Karpas-422 (cell line): ENCODE results near the gene SLC16A10.

GRCh38 chr6:109059532-109060350 lies 34.9 kb downstream of the SESN1 start:
- PRO-cap: no peak
- RAMPAGE, long total RNA: no peak

GRCh38 chr6:109093719-109094157 lies 908 bp downstream of the SESN1 start:
- PRO-cap: no peak
- RAMPAGE, long total RNA: no peak

GRCh38 chr6:109343704-109343978 lies 38.6 kb downstream of the CD164 start:
- PRO-cap: no peak
- RAMPAGE, long total RNA: no peak

GRCh38 chr6:109372911-109373934 lies 9.0 kb downstream of the CD164 start:
- PRO-cap: no peak
- RAMPAGE, long total RNA: no peak

DNA sequence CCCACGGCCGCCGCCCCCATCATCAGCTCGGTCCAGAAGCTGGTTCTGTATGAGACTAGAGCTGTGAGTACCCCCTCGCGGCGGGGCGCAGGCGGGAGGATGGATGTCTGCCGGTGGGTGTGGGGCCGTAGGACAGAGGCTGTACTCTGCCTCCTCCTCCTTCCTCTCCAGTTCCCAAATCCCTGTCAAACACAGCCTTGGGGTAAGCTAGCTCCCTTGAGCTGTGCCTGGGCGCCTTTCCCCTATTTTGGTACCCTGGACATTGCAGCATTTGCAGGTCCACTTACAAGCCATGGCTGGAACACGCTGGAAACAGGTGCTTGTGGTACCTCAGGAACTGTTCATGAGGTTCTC lies 320 bp downstream of the FIG4 start:
- PRO-cap: no peak
- RAMPAGE, long total RNA: no peak

- PRO-cap: no peak
- RAMPAGE, long total RNA: no peak
Measured at GRCh38 chr6:109867154-109867787, 110.8 kb upstream of the GPR6 start.

- PRO-cap: no peak
- RAMPAGE, long total RNA: no peak
Measured at GRCh38 chr6:110566424-110567271, 90.2 kb upstream of the SLC22A16 start.

- PRO-cap: no peak
- RAMPAGE, long total RNA: no peak
Measured at GRCh38 chr6:110762282-110762962, 52.8 kb downstream of the CDK19 start.

- PRO-cap: no peak
- RAMPAGE, long total RNA: no peak
Measured at GRCh38 chr6:110771767-110772308, 43.4 kb downstream of the CDK19 start.

- PRO-cap: no peak
- RAMPAGE, long total RNA: no peak
Measured at GRCh38 chr6:110971367-110971857, 10.4 kb upstream of the RPF2 start.

DNA sequence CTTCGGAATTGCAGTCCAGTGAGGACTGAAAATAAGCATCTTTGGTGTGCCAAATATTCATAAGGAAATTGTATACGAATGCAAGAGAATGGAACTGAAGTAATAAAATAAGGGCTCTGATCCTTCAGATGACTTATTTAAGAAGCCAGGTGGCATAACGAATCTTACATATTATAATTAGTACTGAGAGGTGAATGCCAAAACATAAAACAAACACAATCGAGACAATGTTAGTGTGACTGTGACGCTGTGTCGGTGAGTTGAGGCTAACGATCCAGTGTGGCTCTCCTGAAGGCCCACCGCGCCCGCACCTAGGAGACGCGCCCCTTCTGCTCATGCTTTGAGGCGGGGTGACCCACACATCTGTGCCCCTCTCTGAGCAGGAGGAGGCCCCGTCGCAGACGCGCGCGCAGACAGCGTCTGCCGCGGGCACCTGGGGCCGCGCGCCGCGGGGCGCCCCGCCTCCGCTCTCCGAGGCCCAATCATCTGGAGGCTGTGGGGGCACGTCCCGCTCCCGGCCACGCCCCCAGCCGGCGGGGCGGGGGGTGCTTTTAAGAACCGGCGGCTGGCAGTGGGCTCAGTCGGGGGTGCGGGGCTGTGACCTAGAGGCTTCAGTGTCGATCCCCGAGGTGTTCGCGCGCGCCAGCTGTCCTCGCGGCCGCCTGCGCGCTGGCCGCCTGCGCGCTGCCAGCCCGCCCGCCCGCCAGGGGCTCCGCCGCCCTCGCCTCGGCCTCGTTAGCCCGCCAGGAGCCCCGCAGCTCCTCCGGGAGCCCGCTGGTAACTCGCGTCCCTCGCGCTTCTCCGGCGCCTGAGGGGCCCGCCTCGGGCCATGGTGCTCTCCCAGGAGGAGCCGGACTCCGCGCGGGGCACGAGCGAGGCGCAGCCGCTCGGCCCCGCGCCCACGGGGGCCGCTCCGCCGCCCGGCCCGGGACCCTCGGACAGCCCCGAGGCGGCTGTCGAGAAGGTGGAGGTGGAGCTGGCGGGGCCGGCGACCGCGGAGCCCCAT lies at the start of gene SLC16A10:
SLC16A10 (plus strand) TSS at position 580 of the 1,006 bp plus-strand sequence.
- PRO-cap: unidirectional peak, plus-strand start at position 580 of the sequence
- RAMPAGE, long total RNA: no peak

DNA sequence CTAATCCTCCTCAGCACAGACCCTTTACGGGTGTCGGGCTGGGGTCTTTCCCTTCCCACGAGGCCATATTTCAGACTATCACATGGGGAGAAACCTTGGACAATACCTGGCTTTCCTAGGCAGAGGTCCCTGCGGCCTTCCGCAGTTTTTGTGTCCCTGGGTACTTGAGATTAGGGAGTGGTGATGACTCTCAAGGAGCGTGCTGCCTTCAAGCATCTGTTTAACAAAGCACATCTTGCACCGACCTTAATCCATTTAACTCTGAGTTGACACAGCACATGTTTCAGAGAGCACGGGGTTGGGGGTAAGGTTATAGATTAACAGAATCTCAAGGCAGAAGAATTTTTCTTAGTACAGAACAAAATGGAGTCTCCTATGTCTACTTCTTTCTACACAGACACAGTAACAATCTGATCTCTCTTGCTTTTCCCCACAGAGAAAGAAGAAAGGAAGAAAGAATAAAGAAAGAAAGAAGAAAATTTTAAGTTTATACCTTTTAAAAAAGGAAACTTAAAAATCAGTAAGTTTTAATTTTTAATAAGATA lies 3.4 kb upstream of the MFSD4B start:
- PRO-cap: no peak
- RAMPAGE, long total RNA: no peak

- PRO-cap: no peak
- RAMPAGE, long total RNA: no peak
Measured at GRCh38 chr6:111478072-111478537, 4.9 kb downstream of the REV3L start.

DNA sequence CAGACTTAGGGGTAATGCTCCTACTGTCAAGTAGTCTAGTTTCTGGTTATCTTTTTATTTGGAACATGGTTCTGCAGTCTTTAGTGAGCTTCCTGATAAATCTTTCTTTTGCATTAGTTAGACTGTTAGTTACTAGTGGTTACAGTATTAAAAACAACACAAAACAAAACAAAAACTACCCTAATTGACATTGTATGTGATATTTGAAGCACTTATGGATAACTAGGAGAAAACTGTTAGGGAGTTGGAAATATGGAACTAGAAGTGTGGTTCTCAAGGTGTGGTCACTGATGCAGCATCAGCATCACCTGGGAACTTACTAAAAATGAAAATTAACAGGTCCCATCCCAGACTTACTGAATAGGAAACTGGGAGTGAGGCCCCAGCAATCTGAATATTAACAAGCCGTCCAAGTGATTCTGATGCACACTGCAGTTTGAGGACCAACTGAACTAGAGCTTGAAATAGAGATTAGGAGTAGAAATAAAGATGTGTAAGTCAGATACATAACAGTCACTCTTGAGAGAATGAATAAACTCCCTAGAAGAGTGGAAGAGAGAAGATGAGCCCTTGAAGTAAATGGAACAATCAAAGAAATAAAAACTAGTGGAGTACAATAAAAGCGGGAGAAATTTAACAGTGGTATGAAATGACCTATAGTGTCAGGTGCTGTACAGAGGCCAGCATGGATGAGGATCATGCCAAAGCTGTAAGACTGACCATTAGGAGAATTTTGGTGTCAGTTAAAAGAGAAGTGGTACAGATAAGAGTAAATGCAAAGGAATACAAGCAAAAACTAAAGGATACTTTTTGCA lies 17.0 kb upstream of the REV3L start:
- PRO-cap: no peak
- RAMPAGE, long total RNA: no peak

DNA sequence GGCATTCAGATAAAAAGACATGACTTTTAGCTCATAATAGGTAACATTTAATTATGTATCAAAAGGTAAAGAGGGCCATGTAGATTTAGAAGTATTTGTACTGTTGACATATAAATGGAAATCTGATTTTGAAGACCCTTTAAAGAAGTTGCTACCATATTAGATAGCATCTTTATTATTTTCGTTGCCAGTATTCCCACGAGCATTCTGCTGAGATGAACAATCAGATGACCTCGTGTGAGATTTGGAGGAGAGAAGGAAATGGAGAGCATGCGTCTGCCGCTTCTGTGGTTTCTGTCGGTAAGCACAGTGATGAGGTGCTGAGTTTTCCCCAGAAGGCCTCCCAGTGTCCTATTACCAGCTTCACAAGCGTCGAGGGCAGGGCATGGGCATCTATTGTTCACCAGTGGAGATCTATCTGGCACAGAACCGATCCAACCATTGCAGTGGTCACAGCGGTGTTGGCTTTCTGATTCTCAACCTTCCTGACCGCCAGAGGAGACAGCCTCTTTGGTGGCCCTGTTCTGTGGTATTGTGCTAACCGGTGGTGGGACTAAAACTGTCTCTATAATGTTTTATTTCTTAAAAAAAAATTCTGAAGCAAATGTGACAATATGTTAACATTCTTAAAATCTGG lies 29.4 kb downstream of the TRAF3IP2 start:
- PRO-cap: no peak
- RAMPAGE, long total RNA: no peak

- PRO-cap: no peak
- RAMPAGE, long total RNA: no peak
Measured at GRCh38 chr6:111676313-111676759, 70.7 kb upstream of the TRAF3IP2 start.

- PRO-cap: no peak
- RAMPAGE, long total RNA: no peak
Measured at GRCh38 chr6:111678838-111679504, 73.3 kb upstream of the TRAF3IP2 start.

- PRO-cap: no peak
- RAMPAGE, long total RNA: no peak
Measured at GRCh38 chr6:111686497-111687118, 80.9 kb upstream of the TRAF3IP2 start.

- PRO-cap: no peak
- RAMPAGE, long total RNA: no peak
Measured at GRCh38 chr6:111719808-111720283, 114.2 kb upstream of the TRAF3IP2 start.

DNA sequence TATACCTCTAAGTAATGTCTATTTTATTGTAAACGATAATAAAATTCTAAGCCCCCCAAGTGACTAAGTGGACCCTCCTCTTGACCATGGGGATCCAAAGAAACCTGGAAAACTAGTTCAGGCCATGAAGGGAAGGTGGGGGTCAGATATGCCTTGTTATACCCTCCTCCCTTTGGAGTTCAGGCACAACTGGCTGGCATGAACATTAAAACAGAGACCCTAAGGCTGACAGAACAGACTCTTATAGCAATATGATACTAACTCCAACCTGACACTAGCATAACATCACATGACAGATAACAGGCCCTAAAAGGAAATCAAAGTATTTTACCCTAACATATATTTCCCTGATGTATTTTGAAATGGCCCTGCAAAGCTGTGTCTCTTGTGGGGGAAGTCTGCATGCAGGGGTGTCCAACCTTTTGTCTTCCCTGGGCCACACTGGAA lies 110.9 kb downstream of the FYN start:
- PRO-cap: no peak
- RAMPAGE, long total RNA: no peak